Hematopoietic multipotent progenitor cell (in vitro differentiated cells): ENCODE results near the genes RPS27L and APH1B.

DNA sequence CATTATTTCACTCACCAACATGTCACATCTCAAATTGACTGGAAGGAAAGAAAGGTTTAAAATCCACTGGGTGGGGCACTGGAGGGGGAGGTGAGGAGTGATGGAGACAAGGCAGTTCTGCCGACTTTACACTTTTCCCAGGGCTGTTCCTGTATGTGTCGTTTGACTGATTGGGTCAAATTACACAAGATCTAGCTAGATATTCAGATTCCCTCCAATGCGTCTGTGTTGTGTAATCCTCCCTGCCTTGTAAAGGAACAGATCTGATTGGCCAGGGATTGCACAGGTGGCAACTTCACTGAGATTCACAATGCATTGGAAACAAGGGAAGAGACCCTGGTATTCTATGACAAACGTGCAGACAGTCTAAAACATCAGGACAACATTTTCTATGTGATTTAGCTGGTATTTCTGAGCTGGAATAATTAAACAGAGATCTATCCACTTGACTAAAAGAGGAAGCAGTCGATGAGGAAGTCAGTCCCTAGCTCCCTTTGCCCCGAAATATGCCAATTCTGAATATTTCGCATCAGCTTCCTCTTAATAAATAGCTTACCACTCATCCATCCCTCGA lies 313.0 kb downstream of the RORA start:
- CAGE, long polyA plus RNA: no peak

GRCh38 chr15:61069408-61070055 lies 159.6 kb downstream of the RORA start:
- CAGE, long polyA plus RNA: no peak

DNA sequence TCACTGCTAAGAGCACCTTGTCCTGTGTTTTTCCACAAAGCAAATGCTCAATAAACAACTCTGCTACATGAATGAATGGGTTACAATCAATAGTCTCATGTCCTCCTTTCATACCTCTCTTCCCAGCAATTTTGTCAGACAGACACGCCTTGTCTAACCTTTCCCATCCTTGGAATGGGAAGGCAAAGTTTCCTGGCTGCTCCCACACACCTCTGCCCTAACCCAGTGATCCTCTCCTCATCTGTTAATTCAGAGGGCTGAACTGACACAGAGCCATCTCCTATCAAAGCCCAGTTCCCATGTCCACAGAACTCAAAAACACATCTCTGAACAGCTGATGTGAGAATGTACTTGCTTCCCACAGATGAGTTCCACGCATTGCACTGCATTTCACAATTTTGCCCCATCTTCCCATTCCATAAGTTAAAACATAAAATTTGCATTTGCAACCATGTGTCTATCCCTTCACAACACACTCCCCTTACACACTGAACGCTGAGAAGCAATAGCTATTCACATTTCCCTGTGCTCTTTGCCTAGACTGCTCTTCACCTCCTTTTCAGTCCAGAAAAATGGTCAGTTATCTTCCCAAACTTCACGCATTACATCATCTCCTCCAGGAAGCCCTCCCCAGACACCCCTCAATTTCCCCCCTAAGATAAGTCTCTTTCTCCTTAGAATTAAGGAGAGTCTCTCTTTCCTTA lies 45.2 kb downstream of the RORA start:
- CAGE, long polyA plus RNA: no peak

GRCh38 chr15:61327045-61327626 lies 98.0 kb upstream of the RORA start:
- CAGE, long polyA plus RNA: no peak

DNA sequence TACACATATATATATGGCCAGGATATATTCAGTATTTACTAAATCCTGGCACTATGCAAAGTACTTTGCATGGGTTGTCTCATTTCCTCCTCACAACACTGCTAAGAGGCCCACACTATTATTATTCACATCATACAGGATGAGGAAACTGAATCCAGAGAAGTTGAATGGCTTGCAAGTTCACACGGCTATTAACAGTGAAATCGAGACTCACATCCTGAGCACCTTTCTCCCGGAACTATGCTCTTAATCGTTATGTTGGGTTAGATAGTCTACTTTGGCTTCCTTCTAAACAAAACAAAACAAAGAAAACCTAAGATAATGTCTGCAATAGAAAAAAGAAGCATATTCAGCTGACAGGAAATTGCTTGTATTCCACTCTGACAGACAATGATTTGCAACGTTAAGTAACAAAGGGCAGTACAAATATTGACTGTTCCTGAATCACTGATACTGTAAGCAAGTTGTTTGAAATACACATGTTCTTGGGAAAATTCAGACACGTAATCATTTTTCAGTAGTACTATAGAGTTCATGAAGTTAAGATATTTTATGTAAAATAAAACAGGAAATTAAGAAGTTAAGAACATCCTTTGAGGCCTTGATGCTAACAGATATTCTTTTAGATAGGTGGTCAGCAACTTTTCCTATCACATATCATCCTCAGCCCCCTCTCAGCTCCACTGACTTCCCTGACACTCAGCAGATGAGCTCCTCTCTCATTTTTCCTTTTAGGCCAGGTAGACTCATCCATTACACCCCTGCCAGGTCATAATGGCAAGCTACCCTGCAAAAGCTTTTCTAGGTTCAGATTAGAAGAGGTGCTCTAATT lies 40.7 kb downstream of the C2CD4B start:
- CAGE, long polyA plus RNA: no peak

DNA sequence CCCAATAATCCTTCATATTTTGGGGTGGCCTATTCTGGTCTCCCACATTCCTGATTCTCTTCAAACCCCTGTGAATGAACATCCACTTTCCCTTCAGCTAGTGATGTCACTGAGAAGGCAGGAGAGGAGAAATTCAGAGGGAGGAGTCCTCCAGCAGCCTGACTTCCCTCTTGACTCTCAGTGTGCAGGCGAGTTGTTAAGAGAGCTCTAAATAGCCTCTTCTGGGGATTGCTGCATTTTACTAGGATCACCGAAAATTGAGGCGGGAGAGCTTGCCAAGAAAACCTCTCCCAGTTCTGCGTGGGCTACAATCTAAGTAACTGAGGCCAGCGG lies 168.6 kb downstream of the TLN2 start:
- CAGE, long polyA plus RNA: no peak

DNA sequence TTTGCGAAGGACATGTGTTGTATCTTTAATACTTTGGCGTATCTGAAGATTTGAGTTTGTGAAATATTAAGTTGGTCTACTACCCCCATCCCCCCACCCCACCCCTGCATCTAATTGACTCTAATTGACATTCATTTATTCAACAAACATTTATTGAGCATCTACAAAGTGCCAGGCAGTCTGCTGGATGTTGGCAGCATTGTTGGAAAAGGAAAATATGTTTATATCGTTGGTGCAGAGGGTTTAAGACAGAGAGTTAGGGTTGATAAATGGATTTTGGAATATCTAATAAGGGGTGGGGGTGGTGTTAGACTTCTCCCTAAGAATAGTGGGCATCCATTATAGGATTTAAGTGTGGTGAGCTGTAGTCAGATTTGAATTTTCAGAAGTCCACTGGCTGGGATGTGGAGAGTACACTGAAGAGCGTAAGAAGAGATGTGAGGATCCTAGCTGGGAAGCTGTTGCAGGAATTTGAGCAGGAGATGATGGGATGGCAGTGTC lies 217.7 kb downstream of the TLN2 start:
- CAGE, long polyA plus RNA: no peak

- CAGE, long polyA plus RNA: no peak
These were observed 234.8 kb downstream of the TLN2 start for GRCh38 chr15:62624825-62625803.

DNA sequence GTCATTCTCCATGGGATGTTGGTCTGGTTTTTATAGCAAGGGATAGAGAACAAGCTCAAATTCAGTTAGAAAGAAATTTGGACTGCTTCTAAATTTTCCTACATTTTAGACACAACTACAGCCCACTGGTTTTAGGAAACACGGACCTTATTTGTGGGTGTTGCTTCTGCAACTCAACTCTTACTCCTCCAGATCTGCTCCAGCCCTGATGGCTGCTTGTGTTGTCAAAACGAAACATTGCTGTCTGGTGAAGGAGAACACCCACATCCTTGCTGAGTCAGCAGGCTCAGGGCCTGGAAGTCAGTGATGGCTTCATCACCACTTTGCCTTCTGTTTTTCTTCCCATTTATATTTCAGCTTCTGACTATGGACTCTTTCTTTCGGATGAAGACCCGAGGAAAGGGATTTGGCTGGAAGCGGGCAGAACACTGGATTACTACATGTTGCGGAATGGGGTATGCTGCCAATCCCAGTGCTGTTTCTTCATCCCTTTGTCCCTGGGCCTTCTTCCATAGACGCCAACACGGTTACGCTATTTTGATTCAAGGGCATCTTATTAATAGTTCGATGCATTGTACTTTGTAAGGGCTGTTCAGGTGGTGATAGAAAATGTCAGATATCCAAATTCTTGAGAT lies 259.5 kb downstream of the TLN2 start:
- CAGE, long polyA plus RNA: no peak

DNA sequence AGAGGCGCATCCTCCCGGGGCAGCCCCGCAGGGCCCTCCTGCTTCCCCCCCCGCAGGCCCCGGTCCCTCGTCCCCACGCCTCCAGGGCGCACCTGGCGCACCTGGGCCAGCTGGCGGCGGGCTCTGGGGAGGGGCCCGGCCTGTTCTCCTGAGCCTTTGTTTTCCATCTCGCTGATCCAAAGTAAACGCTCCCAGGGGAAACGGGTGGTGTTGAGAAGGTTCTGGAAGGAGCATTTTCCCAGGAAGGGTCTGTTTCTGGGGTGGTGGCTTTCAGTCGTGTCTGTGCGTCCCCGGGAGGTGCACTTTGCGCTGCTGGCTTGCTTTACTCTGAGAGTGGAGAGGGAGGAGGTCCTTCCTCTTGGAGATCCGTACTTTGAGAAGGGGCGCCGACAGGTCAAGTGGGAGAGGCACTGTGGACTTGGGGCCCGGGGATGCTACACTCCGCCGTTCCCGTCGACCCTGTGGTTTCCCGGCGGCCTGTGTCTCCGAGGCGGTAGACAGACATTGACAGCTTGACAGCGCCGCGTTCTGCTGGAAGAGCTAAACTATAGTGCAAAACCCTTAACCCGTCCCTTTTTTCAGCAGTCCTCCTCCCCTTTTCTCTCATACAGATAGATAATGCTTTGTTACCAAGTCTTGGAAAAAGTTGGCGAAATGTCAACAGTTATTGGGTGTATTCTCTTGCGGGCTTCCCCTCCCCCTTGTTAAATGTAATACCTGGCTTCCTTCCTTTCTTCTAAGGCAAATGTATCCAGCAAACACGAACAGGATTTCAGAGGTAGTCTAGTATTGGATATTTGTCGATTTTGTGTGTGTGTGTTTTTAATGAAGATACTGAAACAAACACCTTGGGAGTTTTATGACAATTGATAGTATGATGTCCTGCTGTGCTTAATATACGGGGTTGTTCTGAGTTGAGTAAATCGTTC lies 6.5 kb downstream of the TPM1 start:
- CAGE, long polyA plus RNA: start-site peak on the minus strand centred at position 496 of the sequence, 113 bp wide, 16 reads

- CAGE, long polyA plus RNA: no peak
These were observed 28.4 kb downstream of the TPM1 start for GRCh38 chr15:63070922-63071385.

GRCh38 chr15:63156728-63157627 lies at the start of gene RPS27L:
TSS of gene RPS27L (minus strand) at chr15:63157477.
- CAGE, long polyA plus RNA: start-site peak on the minus strand at chr15:63157424-63157487, 1,208 reads

GRCh38 chr15:63276976-63278012 lies at the start of gene APH1B:
TSS of gene APH1B (plus strand) at chr15:63277605.
- CAGE, long polyA plus RNA: no peak

GRCh38 chr15:63391439-63391843 lies 9.8 kb upstream of the CA12 start:
- CAGE, long polyA plus RNA: no peak

DNA sequence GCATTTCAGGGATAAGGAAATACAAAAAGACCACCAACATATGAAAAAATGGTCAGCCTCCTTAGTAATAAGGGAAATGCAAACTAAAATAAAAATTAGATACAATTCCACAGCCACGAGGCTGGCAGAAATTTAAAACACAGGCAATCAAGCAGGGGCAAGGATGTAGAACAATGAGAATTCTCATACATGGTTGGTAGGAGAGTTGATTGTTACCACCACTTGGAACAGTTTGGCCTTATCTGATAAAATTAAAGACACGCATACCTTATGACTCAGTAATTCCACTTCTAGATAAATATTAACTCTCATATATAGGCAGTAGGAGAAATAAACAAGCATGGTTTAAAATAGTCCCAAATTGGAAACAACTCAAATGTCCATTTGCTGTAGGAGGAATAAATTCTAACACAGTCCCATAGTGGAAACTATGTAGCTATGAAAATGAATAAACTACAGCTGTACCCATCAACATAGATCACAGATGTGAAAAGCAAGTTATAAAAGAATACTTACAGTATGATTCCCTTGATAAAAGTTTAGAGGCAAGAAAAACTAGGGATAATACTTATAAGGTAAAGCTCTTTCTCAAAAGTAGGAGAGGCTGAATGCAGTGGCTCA lies 42.3 kb upstream of the USP3 start:
- CAGE, long polyA plus RNA: no peak

DNA sequence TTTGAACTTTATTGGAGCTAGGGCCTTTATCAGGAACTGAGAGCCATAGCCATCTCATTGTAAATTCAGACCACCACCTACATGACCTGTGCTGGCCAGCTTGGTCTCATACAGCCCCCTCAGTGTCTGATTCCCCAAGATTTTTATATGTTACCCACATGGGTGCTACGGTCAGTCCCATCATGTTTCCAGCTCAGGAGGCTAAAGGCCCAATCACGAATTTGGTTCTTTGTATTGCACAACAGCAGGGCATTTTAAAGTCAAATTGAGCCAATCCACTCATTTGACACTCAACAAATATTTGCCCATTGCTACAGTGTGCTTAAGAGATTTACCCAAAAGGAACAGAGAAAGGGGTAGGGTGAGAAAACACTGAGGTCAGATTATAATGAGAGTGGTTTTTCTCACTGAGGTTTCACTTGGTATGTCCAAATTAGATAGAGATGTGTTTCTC lies 31.5 kb upstream of the USP3 start:
- CAGE, long polyA plus RNA: no peak

DNA sequence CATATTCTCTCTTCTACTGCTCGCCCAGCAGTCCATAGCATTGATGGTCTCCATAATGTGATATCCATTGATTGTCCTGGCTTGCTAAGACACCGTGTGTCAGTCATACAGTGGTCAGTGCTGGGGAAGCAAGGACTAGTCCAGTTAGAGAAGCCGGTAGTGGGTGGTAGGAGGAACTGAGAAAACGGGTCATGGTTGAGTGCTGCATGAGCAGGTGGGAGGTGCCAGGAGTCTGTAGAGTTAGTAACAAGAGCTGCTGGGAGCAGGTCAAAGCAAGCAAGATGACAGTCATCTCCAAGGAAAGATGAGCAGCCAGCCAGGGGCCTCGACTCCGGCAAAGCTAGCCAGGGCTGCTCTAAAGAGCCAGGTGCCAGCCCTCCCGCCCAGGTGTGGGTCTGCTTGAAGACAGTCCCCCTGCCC lies 29.6 kb upstream of the USP3 start:
- CAGE, long polyA plus RNA: no peak

GRCh38 chr15:63599197-63599896 lies 2.2 kb downstream of the FBXL22 start:
- CAGE, long polyA plus RNA: no peak

DNA sequence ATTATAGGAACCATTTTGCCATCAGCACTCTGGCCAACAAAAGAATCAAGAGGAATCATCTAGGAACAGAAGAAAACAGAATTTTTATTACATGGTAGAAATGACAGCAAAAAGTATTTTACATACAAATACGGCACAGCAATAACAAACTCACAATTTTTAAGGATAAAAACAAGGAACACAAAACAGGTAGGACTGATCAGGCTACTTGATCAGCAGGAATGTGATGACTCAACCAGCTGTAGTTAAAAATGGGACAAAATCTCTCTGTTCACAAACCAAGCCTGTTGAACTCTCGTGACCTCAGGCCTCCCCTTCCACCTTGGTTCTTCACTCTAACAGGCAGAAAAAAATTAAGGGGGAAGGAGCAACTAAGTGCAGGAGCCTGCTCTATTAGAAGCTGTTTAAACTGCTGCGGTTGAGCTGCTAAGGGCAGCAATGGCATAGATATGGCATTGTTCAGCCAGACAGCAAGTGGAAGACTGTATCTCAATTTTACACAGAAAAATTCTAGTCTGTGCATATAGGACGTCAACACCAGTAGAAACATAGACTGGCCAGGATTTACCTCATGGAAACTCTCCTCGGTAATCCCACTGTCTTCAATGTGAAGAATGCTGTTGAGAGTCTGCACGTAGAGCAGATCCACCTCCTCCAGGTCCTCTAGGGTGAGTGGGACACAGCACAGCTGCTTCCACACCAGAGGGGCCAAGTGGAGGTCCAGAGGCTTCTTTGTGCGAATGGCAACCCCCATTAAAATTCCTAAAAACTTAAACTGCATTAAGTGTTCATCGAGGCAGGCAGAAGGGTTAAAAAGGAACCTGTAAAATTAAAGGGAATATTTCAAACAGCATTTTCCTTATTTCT lies 18.9 kb downstream of the FBXL22 start:
- CAGE, long polyA plus RNA: no peak

GRCh38 chr15:63630312-63630905 lies 33.2 kb downstream of the FBXL22 start:
- CAGE, long polyA plus RNA: no peak